ENCODE measurements around a stretch of chr6.

DNA sequence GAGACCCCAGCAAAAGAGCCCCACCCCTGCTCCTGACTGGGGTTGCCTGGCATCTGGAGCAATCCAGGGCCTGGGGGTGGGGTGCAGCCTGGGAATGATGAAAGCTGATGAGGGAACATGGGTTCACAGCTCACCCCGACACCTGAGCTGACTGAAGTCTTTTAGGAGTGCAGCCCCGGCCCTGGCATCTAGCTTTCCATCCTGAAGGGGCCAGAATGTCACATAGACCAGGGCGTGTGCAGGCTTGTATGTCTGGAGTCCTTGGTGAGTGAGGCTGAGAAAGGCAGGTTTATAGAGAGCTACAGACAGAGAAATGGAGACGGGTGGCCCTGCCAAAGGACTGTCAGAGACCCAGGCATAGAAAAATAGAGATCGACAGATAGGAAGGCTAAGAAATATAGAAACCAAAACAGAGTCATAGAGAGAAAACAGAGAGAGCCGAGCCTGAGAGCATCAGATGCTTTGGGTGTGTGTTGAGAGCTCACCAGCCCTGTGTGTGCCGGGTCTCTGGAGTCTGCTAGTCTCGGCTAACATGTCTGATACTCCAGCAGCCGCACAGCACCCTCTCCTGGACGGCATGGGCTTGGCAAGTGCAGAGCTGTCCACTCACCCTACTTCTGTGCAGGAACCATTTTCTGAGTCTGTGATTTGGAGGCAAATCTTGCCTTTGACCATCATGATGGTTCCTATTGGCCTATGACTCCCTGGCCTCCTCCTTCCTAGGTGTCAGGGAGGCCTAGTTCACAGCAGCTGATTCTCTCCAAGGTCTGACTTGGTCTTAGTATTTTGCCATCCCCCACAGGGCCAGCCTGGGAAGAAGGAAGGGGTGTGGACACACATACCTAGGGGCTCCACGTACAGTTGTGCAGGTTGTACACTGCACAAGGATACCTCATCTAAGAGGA is 12.6 kb downstream of the FGD2 start:
CAGE:
- cytosol, long polyA minus RNA: no peak
- cytosol, long polyA plus RNA: no peak
- long polyA plus RNA: no peak
- nucleus, long polyA minus RNA: no peak
- nucleus, long polyA plus RNA: no peak

DNA sequence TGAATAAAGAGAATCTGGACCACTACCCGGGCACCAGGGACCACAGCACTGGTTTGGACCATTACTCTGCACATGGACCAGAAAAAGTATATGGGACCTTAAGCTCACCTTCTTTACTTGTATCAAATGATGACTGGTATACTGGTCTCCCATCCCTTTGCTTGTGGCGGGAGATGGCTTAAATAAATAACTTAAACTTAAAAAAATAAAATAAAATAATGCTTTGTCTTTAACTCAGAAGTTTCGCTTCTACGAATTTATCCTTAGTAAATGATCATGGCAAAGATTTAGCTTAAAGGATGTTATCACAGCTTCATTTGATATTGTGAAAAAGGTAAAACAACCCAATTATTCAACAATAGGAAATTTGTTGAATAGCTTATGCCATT is 39.7 kb downstream of the FGD2 start:
CAGE:
- cytosol, long polyA minus RNA: no peak
- cytosol, long polyA plus RNA: no peak
- long polyA plus RNA: start-site peak on the plus strand centred at position 174 of the sequence, 7 bp wide, 24 and 12 reads in 2 replicates
- nucleus, long polyA minus RNA: no peak
- nucleus, long polyA plus RNA: start-site peak on the plus strand centred at position 175 of the sequence, 10 bp wide, 100 and 64 reads in 2 replicates

DNA sequence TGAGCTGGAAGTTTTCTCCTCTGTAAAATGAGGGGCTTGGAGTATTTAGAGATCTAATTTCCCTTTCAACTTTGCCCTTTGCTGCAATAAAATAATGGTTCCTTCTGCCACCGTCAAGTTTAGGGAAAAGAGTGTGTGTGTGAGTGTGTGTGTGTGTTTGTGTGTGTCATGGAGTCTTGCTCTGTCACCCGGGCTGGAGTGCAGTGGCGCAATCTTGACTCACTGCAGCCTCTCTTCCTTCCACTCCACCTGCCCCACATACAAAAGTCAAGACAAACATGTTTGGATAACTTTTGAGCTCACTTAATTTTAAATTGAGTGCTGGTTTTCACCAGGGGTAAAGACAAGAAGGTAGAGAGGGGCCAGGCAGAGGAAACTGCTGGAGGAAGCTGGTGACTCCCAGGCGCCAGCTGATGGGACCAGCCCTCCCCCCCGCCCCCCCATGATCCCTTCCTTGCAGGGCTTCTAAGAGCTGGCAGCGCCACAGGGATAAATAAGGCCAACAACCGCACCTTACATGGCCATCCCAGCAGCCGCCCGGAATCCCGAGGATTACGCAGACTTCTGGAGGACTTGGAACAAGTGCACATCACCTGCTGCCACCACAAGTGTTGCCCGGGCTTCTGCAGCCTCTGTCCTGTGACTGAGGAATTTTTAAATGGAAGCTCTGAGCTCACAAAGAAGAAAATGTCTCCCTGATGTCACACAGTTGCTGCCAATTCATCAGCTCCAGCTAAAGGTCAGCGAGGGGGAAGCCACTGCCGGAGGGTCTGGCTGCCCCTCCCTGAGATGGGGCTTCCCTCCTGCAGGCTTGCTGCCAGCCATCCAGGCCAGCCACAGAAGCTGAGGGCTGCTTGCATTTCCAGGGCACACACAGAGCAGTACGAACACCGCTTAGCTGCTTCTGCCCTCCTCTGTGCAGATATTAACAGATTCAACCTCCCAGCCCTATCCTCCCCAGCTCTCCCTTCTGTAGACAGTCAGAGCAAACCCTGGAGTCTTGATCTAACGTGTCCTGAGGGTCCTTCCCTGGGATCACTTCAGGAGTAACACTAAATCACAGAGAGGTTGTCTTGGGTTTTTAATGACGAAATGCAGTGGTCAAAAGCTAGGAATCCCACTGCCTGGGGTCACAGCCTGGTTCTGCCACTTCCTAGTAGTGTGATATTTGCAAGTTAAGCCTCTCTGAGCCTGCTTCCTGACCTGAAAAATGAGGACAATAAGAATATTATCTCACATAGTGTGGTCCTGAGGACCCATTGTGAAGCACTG is 38.7 kb upstream of the PIM1 start:
CAGE:
- cytosol, long polyA minus RNA: no peak
- cytosol, long polyA plus RNA: no peak
- long polyA plus RNA: no peak
- nucleus, long polyA minus RNA: no peak
- nucleus, long polyA plus RNA: no peak

GRCh38 chr6:37368836-37369405 is 15.1 kb downstream of the RNF8 start:
CAGE:
- cytosol, long polyA minus RNA: no peak
- cytosol, long polyA plus RNA: no peak
- long polyA plus RNA: no peak
- nucleus, long polyA minus RNA: no peak
- nucleus, long polyA plus RNA: no peak

DNA sequence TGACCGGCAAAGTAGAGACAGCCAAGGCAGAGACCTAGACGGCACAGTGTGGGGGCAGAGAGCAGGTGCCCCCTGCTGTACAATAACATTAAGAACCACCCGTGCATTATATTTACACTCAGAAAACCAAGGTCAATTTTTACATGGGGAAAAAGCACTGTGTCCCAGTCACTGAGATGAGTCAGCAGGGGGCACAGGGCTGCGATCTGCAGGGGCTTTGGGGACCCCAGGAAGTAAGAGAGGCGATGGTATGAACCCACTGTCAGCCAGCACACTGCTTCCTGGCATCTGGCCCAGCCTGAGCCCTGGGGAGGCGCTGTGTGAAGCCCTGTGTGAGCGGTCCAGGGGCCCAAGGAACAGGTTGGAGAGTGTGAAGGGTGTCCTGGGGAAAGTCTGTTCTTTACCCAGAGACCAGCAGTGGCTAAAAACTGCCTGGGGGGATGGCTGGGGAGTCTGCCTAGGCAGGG is 9.8 kb downstream of the CCDC167 start:
CAGE:
- cytosol, long polyA minus RNA: no peak
- cytosol, long polyA plus RNA: no peak
- long polyA plus RNA: no peak
- nucleus, long polyA minus RNA: no peak
- nucleus, long polyA plus RNA: no peak

GRCh38 chr6:37503445-37504084 is 3.9 kb upstream of the CCDC167 start:
CAGE:
- cytosol, long polyA minus RNA: no peak
- cytosol, long polyA plus RNA: no peak
- long polyA plus RNA: no peak
- nucleus, long polyA minus RNA: no peak
- nucleus, long polyA plus RNA: no peak

CAGE:
- cytosol, long polyA minus RNA: no peak
- cytosol, long polyA plus RNA: no peak
- long polyA plus RNA: no peak
- nucleus, long polyA minus RNA: no peak
- nucleus, long polyA plus RNA: no peak
These were observed 7.4 kb upstream of the CCDC167 start for GRCh38 chr6:37506893-37507610.

GRCh38 chr6:37547398-37548333 is 48.0 kb upstream of the CCDC167 start:
CAGE:
- cytosol, long polyA minus RNA: no peak
- cytosol, long polyA plus RNA: no peak
- long polyA plus RNA: no peak
- nucleus, long polyA minus RNA: no peak
- nucleus, long polyA plus RNA: no peak

DNA sequence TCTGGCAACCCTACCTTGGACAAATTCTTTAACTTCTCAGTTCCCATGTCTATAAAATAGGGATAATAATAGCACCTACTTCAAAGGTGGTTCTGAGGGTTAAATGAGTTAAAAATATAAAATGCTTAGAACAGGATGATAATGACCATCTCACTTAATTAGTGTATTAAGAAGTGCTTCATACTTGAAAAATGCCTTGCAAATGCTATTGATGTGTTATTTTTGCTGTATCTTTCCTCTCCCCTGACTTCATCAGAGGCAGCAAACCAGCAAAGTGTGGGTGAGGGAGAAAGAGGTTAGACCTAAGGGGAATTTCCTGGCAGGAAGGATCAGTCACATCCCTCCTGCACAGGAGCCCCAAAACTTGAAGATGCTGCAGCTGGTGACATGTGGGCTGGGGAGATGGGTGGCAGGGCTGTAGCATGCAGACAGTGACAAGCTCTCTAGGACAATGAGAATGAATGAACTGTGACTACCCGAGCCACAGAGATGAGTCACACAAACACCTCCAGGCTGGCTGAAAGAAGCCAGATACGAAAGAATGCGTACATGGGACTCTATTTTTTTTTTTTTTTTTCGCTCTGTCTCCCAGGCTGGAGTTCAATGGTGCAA is 53.8 kb upstream of the CCDC167 start:
CAGE:
- cytosol, long polyA minus RNA: no peak
- cytosol, long polyA plus RNA: no peak
- long polyA plus RNA: no peak
- nucleus, long polyA minus RNA: no peak
- nucleus, long polyA plus RNA: no peak

DNA sequence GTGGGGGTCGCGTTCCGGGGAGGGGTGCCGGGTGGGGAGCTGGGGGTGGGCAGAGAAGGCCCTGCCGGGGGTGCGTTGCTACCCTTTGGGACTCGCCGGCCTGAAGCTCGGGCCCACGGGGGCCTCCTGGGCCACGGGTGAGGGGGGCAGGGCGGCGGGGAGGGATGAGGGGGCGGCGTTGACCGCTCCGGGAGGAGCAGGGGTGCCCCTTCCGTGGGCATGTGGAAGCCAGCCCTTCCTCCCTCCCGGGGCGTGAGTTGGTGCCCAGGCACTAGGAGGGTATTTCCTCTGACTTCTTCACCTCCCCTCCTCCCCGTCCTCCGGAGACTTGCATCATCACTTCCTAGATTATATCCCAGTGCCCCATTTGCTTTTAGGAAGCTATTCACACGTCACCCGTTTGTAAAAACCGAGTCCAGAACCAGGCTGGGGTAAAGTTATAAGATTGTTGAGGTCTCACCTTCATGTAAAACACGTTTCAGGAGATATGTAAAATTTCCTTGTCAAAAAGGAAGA is 680 bp downstream of the ZFAND3 start:
CAGE:
- cytosol, long polyA minus RNA: no peak
- cytosol, long polyA plus RNA: no peak
- long polyA plus RNA: no peak
- nucleus, long polyA minus RNA: no peak
- nucleus, long polyA plus RNA: no peak

DNA sequence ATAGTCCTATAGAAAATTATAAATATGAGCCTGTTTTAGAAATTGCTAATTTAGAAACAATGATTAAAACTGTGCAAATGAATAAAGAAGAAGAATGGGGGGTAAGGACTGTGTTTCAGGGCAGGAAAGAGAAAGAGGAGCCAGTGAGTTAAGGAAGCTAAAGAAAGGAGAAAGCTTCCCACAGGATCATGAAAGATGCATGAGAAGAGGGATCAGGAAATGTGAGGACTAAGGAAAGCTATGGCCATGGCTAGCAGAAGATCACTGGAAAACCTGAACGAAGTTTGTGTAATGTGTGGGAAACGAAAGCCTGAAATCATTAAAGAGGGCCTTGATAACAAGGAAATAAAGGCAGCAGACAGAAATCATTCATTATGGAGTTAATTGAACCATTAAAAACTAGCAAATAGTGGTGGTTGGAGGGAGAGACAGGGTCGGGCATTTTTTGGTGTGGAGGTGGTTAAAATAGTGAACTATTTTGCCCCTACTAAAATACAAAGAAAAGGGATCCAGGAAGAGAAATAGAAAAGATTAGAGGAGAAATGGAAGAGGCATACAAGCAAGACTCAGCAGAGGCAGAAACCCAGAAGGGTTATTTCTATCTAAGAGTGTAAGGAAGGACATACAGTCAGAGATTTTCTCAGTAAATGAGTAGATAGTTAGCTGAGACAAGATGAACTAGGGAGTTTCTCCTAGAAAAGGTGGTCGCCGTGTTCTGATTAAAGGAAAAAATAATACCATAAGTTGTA is 274.1 kb downstream of the ZFAND3 start:
CAGE:
- cytosol, long polyA minus RNA: no peak
- cytosol, long polyA plus RNA: no peak
- long polyA plus RNA: no peak
- nucleus, long polyA minus RNA: no peak
- nucleus, long polyA plus RNA: no peak

DNA sequence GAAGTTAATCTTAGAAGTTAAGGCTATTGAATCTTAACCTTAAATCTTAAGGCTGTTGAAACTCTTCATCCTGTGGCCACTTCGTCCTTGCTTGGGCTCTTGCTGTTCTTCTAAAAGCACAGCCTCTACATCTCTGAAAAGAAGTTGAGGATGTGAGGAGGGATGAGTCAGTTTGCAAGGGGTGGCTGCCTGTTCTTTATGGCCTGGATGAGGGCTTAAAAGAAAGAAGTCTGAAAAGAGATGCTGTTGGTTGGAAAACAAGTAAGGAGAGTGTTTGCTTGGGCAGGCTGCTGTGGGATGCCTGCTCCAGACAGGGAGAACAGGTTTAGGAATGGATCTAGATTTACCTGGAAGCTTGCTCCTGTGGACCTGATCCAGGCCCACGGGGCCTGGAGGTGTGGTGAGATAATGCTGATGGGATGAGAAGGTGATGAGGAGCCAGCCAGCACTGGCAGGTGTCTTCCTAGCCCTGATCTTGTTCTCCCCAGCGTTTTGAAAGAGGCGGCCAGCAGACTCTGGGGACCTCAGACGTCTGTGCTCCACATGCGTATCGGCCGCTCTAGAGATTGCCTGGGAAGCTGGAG is 331.1 kb downstream of the ZFAND3 start:
CAGE:
- cytosol, long polyA minus RNA: no peak
- cytosol, long polyA plus RNA: no peak
- long polyA plus RNA: no peak
- nucleus, long polyA minus RNA: no peak
- nucleus, long polyA plus RNA: no peak

DNA sequence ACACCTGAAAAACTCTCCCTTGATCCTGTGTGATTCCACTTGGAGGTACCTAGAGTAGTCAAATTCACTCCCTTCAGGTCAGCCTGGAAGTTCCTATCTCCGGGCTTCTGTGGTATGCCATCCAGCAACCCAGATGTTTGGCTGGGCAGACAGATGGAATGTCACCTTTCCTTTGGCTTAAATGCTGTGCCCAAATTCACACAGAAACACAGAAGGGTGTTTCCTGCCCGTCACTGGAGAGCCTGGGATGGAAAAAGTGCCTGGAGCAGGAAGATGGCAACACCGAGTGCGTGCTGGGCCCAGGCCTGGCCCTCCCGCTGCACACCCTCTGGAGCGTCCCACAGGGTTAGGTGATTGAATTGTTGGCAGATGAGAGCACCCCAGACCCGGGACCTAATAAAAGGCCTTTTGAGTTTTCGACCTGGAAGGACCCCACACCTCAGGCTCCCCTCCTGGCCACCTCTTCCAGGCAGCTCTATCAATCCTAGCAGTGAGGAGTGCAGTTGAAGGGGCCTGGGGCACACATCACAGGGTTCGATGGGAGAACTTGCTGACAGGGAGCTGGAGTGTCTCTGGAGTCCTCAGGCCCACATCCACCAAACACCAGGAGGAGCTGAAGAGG is 337.6 kb downstream of the ZFAND3 start:
CAGE:
- cytosol, long polyA minus RNA: no peak
- cytosol, long polyA plus RNA: no peak
- long polyA plus RNA: no peak
- nucleus, long polyA minus RNA: no peak
- nucleus, long polyA plus RNA: no peak

CAGE:
- cytosol, long polyA minus RNA: no peak
- cytosol, long polyA plus RNA: no peak
- long polyA plus RNA: no peak
- nucleus, long polyA minus RNA: no peak
- nucleus, long polyA plus RNA: no peak
These were observed 338.4 kb downstream of the ZFAND3 start for GRCh38 chr6:38157794-38158418.

DNA sequence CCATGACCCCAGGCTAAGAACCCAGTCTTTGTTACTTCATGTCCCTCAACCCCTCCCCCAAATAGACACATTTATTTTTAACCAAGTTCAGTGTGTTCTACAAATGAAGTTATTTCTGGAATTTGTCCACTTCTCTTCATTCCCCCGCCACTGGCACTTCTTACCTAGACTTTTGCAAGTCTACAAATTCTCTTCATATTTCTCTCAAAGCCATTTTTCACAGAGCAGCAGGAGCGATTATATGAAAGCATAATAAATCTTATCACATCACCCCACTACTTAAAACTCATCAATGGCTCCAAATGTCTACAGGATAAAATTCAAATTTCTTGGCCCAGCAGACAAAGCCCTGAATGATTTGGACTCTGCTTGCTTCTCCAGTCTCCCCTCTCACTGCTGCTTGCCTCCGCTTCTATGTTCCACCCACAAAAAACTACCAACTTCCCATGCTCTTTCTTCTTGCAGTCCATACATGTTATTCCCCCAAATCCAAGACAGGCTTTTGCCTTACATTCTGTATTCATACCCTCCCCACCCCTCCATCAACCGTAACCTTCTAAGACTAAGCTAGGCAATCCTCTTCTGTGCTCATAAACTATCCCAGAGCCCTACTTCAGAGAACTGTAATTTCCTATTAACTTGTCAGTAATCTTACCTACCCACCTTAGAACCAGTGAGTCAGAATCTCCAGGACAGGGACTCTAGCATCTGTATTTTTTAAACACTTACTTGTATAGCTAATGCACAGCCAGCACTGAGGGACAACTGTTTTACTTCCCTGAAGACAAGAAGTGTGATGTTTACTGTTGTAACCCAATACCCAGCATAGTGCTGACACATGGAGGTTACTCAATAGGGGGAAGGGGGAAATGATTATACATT is 131.2 kb downstream of the BTBD9 start:
CAGE:
- cytosol, long polyA minus RNA: no peak
- cytosol, long polyA plus RNA: no peak
- long polyA plus RNA: no peak
- nucleus, long polyA minus RNA: start-site peak on the minus strand centred at position 547 of the sequence, 190 bp wide, 20 reads
- nucleus, long polyA plus RNA: no peak

CAGE:
- cytosol, long polyA minus RNA: no peak
- cytosol, long polyA plus RNA: no peak
- long polyA plus RNA: no peak
- nucleus, long polyA minus RNA: no peak
- nucleus, long polyA plus RNA: no peak
These were observed 67.7 kb downstream of the BTBD9 start for GRCh38 chr6:38571961-38572524.

GRCh38 chr6:38640513-38640837 is 746 bp upstream of the BTBD9 start:
CAGE:
- cytosol, long polyA minus RNA: no peak
- cytosol, long polyA plus RNA: no peak
- long polyA plus RNA: no peak
- nucleus, long polyA minus RNA: no peak
- nucleus, long polyA plus RNA: no peak

GRCh38 chr6:38791717-38792133 is 76.6 kb downstream of the DNAH8 start:
CAGE:
- cytosol, long polyA minus RNA: no peak
- cytosol, long polyA plus RNA: no peak
- long polyA plus RNA: no peak
- nucleus, long polyA minus RNA: no peak
- nucleus, long polyA plus RNA: no peak

DNA sequence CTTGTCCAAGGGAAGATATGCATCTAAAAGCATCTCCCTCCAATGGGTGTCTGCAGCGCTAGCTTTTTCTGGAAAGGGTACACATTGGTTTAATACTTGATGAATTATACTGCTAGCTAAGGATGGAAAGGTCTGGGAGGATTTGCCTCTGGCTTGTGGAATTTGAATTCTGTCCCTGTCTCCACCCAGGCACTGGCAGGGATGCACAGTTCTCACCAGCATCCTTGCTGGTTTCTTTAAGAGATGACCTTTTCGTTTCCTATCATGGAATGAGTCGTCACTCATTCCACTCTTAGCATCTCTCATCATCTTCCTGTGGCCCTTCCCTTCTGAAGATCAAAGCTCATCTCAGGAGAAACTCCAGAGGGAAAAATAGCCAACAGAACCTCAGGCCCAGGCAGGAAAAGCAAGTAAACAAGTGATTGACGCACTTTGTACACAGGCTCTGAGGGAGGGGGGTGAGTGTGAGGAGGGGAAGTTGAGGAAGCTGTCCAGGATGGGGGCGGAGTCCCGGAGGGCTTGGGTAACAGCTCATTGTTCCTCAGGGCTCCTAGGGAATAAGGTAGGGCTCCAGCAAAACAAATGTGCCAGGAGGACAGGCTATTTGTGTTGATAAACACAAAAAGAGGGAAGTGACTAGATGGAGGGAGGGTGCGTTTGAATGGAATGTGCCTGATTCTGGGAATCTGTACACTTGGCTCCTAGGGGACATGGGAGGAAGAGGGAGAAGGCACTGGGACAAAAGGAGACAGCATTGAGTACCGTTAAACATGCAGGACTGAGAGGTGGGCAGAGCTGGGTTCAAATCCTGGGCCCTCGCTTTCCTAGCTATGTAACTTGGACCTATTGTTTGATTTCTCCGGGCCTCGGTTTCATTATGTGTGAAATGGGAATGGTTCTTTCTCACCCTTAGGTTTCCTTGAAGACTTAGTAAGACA is 25.8 kb upstream of the SAYSD1 start:
CAGE:
- cytosol, long polyA minus RNA: no peak
- cytosol, long polyA plus RNA: no peak
- long polyA plus RNA: no peak
- nucleus, long polyA minus RNA: no peak
- nucleus, long polyA plus RNA: no peak

DNA sequence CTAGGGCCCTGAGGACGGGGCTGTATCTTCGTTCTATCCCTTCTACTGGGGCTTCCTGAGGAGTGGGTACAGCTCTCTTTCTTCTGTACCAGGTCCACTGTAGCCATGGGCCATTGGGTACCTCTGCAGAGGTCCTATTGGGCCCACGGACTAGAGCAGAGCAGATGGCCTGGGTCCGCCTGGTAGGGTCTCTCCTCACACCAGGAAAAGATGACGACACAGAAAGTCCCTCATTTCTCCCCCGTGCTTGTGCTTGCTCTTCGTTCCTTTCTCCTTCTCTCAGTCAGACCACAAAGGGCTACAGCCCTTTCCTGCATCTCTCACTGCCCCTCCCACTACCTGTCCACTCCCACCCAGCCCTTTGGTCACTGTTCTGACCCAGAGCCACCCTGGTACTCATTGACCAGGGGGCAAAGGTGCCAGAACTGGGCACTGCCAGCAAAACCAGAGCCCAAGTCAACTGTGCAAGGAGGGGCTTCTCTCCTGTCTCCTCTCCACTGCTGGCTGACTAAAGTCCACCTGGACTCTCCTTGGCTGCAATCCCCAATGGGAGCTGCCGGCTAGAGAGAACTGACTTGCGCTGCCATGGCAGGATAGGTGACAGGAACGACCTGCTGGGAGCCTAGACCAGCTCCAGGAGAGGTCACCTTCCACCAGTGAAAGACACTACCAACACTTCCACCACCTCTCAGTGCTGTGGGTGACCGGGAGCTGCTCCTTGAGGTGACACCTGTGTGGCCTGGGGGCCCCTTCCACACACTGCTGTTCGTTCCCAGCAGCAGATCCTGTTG is 32.9 kb downstream of the KCNK17 start:
CAGE:
- cytosol, long polyA minus RNA: no peak
- cytosol, long polyA plus RNA: no peak
- long polyA plus RNA: no peak
- nucleus, long polyA minus RNA: no peak
- nucleus, long polyA plus RNA: no peak

All from keratinocyte (primary cell).